Amniotic epithelial cell (primary cell): ENCODE results near the genes KRTAP4-7, KRTAP9-4, KRT36, KRT9, KRT14 and ACLY.

- RRBS = no CpG with 5 or more reads among the region's 5 CpGs
Measured at GRCh38 chr17:41083929-41084305, at the start of gene KRTAP4-7. TSS of gene KRTAP4-7 (plus strand) at chr17:41084150.

DNA sequence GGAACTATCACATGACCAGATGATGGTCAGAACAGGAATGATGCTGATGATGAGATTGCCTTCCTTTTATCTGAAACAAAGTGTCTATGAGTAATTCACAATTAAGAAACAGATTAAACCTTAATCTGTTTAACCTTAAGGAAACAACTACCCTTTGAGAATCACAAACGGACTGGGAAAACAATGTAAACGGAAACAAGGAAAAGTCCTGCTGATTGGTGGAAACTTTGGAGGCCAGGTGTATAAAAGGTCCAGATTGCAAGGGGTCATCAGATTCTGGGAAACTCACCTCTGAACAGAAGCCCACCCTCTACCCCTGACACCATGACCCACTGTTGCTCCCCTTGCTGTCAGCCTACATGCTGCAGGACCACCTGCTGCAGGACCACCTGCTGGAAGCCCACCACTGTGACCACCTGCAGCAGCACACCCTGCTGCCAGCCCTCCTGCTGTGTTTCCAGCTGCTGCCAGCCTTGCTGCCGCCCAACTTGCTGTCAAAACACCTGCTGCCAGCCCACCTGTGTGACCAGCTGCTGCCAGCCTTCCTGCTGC, at the start of gene KRTAP9-4:
TSS of gene KRTAP9-4 (plus strand) at position 291 of the 552 bp plus-strand sequence.
- RRBS = no CpG with 5 or more reads among the region's 3 CpGs

- RRBS = no CpG with 5 or more reads among the region's 4 CpGs
Measured at GRCh38 chr17:41489807-41490275, at the start of gene KRT36. TSS of gene KRT36 (minus strand) at chr17:41489910.

- RRBS = 46% methylated on average over 6 of the region's 36 CpGs
Measured at GRCh38 chr17:41523691-41524722, 4.1 kb downstream of the KRT19 start.

DNA sequence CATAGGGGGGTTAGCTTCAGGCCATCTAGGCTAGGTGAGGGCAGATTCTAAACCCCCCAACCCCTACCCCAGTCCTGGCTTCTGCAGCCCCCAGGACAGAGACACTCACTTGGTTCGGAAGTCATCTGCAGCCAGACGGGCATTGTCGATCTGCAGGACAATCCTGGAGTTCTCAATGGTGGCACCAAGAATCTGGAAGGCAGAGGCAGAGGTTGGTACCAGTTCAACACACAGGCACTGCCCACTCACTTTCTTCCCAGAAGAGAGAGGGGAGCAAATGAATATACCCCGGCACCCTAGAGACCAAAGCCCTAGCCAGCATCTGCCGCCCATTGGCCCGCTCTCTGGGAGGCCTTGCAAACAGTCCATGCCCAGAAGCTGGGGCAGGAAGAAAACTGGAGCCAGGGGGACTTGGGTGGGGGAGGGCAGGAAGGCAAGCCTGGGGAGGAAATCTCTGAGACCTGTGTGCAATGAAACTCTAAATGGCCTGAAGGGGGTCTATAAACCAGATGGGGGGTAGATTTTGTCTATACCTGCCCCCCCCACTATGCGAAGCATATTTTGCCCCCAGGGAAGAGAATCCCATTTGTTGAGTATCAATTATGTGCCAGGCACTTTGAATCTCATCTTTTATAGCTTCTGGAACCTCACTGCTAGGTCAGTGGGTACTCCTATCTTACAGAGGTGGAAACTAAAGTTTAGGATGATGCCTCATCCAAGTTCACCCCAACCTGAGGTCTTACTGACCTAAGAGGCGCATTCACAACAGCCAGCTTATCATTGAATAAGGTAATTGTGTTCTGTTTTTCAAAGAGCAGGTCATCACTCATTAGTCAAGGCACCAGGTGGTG, 2.8 kb downstream of the KRT19 start:
- RRBS = no CpG with 5 or more reads among the region's 8 CpGs

DNA sequence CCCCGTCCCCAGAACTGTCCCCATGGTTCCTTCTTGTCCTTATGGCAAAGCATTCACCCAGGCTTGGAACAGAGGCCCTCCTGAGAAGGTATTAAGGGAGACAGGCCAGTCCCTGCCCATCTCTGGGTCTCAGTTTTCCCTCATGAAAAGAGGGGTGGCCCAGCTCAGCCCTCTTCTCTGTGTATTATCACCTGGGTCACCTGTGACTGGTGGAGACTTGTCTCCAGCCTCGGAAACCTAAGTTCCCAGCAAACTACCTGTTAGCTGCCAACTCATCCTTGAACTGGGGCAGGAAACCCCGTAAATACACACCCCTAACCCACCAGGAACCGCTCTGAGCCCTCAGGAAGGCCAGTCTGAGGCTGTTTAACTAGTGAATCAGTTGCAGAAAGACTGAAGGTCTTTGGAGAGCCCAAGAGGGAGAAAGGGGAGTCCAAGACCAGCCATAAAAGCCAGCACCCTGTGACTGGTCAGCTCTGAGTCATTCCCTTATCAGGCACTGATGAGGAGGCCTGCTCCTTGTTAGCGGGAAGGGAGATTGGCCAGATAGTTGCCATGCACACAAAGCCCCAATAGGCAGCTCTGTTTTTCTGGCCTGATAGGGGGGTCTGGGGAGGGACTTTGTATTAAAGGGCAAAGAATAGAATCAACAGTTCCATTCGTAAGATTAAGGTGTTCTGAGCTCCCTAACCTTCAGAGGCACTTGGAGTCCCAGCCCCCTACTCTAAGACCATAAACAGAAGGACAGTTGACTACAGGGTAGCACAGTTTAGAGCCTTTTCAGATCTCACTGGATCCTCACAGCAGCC, 1.9 kb upstream of the KRT19 start:
- RRBS = no CpG with 5 or more reads among the region's 6 CpGs

DNA sequence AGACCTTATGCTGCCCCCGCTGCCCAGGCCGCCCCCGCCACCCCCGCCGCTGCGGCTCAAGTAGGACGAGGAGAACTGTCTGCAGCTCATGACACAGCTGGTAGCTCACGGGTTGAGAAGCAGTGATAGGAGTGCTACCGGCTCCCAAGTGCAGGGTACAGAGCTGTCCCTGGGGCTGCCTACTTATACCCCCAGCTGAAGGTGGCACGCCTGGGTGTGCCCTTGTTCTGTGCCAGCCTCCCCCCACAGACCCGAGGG, at the start of gene KRT9:
TSS of gene KRT9 (minus strand) at position 157 of the 258 bp plus-strand sequence.
- RRBS = no CpG with 5 or more reads among the region's 11 CpGs

DNA sequence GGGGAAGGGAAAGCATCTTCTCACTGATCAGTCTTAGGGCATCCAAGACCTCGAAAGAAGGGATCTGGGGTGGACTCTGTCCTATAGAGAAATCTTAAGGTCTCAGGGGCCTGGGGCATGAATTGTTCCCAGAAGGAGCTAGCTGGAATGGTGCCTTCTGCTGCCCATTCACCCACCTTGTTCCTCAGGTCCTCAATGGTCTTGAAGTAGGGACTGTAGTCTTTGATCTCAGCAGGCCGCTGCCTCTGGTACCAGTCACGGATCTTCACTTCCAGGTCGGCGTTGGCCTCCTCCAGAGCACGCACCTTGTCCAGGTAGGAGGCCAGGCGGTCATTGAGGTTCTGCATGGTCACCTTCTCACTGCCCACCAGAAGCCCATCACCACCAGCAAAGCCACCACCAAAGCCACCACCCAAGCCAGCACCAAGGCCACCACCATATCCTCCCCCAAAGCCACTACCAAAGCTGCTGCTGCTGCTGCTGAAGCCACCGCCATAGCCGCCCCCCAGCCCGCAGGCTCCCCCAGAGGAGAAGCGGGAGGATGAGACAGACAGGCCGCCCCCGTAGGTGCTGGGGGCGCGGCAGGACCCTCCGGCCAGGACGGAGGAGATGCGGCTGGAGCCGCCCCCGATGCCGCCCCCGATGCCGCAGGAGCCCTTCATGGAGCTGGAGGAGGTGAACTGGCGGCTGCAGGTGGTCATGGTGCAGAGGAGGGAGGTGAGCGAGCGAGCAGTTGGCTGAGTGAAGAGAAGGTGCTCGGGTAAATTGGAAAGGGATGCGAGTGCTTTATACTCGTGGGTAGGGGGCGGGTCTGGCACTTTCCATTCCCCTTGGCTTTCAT, at the start of gene KRT14:
TSS of gene KRT14 (minus strand) at position 762 of the 841 bp plus-strand sequence.
- RRBS = no CpG with 5 or more reads among the region's 30 CpGs

- RRBS = no CpG with 5 or more reads among the region's 22 CpGs
Measured at GRCh38 chr17:41620583-41621589, 3.5 kb downstream of the KRT17 start.

- RRBS = 28% methylated on average over 8 of the region's 31 CpGs
Measured at GRCh38 chr17:41655187-41656338, 31.2 kb upstream of the KRT17 start.

- RRBS = no CpG with 5 or more reads among the region's 20 CpGs
Measured at GRCh38 chr17:41771623-41772499, 14.7 kb downstream of the JUP start.

- RRBS = no CpG with 5 or more reads among the region's 10 CpGs
Measured at GRCh38 chr17:41801395-41801891, 10.3 kb downstream of the P3H4 start.

DNA sequence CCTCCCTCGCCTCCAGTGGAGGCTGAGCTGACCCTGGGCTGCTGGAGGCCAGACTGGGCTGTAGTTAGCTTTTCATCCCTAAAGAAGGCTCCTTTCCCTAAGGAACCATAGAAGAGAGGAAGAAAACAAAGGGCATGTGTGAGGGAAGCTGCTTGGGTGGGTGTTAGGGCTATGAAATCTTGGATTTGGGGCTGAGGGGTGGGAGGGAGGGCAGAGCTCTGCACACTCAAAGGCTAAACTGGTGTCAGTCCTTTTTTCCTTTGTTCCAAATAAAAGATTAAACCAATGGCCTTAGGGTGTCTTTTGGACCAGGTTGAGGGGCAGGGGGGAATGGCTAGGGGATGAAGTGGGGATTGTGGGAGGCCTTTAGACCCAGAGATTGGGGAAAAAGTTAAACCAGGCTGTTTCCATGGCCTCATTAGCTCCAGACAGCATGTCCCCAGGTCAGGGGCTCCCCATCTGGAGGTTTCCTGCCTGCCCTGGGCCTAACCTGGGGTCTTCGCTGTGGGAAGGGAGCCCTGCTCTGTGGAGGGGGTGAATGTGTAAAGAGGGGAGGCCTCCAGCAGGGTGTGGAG, 10.2 kb downstream of the FKBP10 start:
- RRBS = no CpG with 5 or more reads among the region's 2 CpGs

GRCh38 chr17:41868540-41869231, 3.5 kb upstream of the KLHL11 start:
- RRBS = no CpG with 5 or more reads among the region's 8 CpGs

DNA sequence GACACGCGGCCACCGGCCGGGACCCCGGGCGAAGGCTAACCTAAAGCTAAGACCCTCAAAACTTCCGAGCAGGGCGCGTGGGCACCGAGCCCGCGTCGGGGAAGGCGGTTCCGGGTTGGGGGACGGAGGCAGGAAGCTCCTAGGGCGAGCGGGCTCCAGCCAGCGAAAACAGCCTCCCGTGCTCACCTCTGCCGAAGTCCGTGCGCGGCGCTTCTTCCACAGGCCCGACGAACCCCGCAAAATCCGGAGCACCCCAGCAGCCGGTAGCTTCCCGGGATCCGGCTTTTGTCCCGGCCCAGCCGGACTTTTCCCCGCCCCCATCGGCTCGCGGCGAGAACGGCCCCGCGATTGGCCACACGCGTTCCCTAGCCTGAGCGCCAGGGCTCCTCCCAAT, at the start of gene ACLY:
TSS of gene ACLY (minus strand) at position 258 of the 394 bp plus-strand sequence.
- RRBS = 1% methylated on average over 8 of the region's 45 CpGs

- RRBS = no CpG with 5 or more reads among the region's 9 CpGs
Measured at GRCh38 chr17:41972120-41972716, 5.6 kb downstream of the CNP start.

DNA sequence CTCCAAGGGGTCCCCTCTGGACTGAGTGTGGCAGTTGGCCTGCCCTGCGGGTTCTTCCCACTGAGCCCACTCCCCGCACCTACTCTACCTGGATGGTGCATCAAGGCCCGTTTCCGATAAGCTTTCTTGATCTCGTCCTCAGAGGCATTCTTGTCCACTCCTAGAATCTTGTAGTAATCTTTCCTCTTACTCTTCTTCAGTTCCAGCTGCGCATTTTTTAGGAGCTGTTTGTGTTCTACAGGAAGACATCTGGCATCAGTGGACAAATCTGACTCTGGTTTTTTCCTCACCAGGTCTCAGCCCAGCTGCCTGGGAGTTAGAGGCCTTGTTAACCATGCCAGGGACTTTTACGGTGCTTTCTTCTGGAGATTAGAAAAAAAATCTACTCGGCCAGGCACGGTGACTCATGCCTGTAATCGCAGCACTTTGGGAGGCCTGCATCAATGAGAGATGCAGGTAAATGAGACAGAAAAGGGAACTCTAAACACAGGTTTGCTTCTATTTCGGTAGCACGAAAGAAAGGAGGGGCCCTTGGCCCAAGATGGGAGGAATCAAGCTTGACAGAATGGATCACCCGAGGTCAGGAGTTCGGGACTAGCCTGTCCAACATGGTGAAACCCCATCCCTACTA, 15.7 kb downstream of the CNP start:
- RRBS = no CpG with 5 or more reads among the region's 14 CpGs

GRCh38 chr17:42022224-42022867, 2.5 kb downstream of the NKIRAS2 start:
- RRBS = no CpG with 5 or more reads among the region's 15 CpGs

DNA sequence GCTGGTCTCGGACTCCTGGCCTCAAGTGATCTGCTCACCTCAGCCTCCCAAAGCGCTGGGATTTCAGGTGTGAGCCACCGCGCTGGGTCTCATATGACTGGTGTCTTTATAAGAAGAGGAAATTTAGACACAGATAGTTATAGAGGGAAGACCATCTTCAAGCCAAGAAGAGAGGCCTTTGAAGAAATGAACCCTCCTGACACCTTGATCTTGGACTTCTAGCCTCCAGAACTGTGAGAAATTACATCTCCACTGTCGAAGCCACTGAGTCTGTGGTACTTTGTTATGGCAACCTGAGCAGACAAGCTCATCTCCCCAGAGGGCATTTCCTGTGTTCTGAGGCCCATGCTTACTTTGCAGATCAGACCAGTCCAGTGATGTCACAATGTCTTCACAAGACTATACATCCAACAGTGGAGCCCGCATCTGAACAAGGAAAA, 14.7 kb upstream of the C17orf113 start:
- RRBS = no CpG with 5 or more reads among the region's 6 CpGs